Trachea (tissue), 1 donor: ENCODE results near the genes SOWAHC and ZC3H6.

DNA sequence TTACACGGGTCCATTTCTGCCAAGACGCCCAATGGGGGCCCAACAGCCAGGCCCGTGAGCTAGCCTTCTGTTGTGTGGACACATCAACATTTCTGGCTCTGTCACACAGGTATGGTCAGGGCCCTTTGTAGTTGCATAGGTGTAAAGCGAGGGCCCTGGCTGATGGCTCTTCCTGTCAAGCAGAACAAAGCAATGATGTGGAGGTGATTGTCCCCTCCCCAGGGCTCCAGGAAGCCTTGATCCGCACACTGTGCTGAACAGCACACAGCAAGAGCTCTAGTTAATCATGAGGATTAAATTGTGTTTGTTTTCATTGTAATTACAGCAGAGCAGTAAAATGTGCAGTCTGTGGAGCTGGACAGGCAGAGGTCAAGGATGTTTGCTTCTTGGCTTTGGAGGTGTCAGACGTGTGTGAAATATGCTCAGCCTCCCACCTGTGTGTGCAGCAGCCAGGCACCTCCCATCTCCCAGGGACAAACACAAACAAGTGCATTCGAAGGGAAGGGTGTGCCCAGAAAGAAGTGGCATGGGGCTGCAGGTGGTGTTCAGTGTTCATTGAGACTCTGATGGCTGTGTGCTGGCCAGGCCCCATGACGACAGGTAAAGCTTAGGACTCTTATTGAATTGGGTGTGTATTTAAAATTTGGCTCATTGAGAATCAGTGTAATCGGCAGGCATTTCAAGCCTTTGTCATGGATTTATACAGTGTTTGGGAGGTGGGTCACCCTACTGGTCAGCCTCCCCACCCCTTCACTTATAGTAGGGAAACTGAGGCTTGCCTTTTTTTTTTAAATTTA lies 132.3 kb downstream of the SH3RF3 start:
- PRO-cap: no peak

- PRO-cap: unidirectional peak, plus-strand start at chr2:109436405; bidirectional peak, plus-strand start at chr2:109436453, minus-strand start at chr2:109436452; unidirectional peak, minus-strand start at chr2:109436517
Observed at GRCh38 chr2:109436167-109437166, 177.3 kb downstream of the SEPTIN10 start.

- PRO-cap: no peak
Observed at GRCh38 chr2:109459482-109460084, 154.2 kb downstream of the SEPTIN10 start.

DNA sequence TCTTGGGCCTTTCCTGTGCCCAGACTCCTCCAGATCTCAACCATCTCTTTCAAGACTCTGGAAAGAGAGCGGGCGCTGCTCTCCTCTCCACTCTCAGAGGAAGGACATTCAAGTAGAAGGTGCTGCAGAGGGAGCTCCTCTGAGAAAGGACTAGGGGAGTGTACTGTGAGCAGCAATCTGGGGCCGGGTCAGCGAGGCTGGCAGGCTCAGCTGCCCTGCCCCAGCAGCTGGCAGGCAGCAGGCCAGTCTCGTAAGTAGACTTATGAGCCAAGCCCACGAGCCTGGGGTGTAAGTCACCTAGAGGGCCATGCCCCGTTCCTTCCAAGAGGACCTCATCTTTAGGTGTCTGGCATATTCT lies 119.0 kb downstream of the SEPTIN10 start:
- PRO-cap: no peak

GRCh38 chr2:109555833-109556359 lies 57.9 kb downstream of the SEPTIN10 start:
- PRO-cap: no peak

- PRO-cap: bidirectional peak, plus-strand start at chr2:109614364, minus-strand start at chr2:109614205
Observed at GRCh38 chr2:109614281-109614772, at the start of gene SOWAHC. Gene SOWAHC, plus strand, starts transcription at chr2:109614364.

- PRO-cap: no peak
Observed at GRCh38 chr2:109614773-109615693, 869 bp downstream of the SOWAHC start.

DNA sequence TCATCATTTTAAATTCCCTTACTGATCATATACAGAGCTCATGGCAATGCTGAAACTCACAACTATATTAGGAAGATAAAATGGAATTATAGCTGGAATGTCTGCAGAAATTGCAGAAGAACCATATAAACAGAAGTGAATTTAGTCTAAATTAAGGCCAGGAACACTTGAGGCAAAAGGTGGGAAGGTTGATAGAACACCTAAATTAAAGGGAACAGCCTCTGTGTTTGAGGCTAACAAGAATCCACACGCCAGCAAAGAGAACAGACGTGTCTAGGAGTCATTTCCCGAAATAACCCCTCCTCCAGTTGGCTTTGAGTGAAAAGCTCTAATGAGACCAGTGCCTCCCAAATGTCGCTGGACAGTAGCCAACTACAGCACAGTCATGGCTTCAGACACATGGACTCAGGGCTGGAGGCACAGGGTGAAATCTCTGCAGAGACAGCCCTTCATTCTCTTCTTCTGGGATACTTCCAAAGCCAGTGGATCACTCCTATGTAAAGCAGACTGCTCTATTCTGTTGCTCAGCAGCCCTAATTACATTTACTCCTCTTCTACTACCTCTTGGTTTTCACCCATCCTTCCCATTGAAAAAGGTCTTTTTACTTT lies 49.5 kb downstream of the SOWAHC start:
- PRO-cap: no peak

GRCh38 chr2:109680724-109681503 lies 66.8 kb downstream of the SOWAHC start:
- PRO-cap: no peak

DNA sequence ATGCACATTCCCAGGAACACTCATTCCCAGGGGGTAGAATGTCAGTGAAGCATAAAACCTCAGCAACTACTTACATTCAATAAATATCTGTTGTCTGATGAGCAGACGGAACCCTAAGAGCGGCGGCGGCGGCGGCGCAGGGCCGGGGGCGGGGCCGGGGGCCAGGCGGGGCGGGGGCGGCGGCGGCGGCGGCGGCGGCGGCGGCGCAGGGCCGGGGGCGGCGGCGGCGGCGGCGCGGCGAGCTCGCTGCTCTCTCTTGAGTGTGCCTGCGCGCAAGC lies 33.9 kb upstream of the RGPD5 start:
- PRO-cap: unidirectional peak, plus-strand start at position 208 of the sequence

- PRO-cap: no peak
Observed at GRCh38 chr2:110101835-110102486, 13.7 kb downstream of the MALL start.

GRCh38 chr2:110105950-110106501 lies 9.6 kb downstream of the MALL start:
- PRO-cap: no peak

GRCh38 chr2:110299088-110299338 lies 86.7 kb upstream of the MTLN start:
- PRO-cap: no peak

DNA sequence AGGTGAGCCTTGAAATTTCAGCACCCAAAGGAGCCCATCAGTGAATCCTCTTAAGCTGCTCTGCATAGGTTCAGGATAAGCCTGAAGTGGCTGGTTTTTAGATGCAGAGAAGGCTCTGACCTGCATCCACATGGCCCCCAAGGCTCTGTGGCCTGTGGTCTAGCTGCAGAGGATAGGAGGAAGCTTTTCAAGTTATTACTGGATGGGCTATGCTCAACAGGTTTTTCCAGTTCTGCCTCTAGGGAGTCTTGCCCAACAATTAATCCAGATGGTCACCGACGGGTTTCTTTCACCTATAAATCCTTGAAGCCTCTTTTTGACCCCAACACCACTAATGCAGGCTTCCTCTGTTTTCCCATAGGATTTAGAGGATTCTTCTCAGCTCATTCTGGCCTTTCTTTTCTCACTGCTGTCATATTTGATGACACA lies 52.3 kb upstream of the BCL2L11 start:
- PRO-cap: no peak

DNA sequence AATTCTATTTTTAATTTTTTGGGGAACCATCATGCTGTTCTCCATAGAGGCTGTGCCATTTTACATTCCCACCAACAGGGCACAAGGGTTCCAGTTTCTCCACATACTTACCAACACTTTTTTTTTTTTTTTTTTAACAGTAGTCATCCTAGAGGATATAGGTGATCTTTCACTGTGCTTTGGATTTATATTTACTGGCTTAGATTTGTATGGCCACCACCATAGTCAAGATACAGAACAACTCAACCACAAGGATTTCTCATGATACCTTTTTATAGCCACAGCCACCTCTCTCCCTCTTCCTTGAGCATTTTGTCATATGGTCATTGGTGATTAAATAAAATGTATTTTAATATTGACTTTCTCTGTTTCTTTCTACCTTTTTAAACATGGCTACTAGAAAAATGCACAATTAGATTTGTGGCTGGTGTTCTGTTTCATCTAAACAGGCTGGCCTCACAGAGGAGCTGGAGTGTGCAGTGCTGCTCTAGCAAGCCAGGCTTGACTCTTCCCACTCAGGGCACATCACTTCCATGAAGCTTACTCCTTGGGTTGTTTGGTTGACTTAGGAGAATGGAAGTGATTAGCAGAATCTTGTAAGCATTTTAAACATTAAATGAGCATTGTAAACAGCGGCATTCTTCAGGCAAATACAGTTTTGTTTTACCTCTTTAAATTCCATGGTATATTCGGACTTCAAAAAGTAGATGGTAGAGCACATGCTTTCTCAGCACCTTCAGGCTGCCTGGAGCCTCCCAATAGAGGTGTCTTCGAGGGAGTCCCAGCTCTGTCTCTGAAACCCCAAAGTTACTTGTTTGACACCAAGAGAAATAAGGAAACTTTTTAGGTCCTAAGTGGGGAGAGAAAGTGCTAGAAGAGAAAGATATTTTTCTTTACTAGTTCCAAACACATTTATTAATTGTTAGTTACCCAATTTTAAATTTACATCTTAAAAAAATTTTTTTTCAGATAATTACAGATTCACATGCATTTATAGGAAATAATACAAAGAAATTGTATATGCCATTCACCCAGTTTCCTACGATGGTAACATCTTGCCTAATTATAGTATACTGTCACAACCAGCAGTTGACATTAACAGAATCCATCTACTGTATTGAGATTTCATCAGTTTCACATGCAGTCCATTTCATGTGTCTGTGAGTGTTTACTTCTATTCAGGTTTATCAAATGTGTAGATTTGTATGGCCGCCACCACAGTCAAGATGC lies 8.2 kb downstream of the BCL2L11 start:
- PRO-cap: no peak

DNA sequence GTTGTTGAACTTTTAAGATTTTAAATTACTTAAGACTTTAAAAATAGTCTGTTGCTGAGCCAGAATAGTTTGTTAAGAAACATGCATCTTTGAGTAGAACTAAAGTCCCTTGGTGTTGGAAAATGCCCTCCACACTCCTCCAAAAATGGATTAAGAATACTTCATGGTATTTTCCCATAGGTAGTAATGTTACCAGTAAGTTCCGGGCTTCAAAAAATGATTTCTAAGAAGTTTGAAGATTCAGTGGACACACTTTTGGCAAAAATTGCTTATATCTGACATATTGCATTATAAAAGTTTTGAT lies 24.8 kb downstream of the BCL2L11 start:
- PRO-cap: no peak

- PRO-cap: no peak
Observed at GRCh38 chr2:111233613-111234148, 113.0 kb downstream of the BCL2L11 start.

DNA sequence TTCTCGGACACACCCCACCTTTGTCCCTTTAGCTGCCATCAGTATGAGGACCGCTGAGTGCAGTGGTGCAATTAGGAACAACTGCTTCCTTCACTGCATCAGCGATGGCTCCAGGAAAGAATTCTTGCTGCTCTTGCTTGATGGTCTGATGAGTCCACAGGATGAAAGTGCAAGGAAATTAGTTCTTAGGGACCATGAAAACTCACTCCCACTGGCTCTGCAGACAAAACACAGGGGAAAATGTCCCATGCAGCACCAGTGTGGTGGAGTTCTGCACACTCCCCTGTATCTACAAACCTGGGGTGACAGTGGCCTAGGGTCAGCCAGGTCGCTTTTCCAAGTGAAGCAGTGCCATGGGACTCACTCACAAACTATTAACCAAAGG lies 44.0 kb upstream of the TMEM87B start:
- PRO-cap: no peak

GRCh38 chr2:112222048-112222627 lies 32.7 kb downstream of the ZC3H8 start:
- PRO-cap: no peak

DNA sequence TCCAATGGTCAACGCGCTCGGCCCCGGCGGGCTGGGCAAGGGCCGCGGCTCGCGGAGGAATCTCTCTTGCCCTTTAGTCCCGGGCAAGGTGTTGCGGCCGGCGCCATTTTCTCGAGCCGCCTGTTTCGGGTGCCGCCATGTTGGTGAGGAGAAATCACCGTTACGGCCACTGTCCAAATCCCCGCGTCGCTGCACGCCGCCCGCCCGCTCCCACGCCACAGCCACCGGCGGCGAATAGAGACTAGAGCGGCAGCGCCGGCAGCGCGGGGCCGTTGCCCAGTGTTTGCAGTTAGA lies at the start of gene ZC3H6:
ZC3H6 (plus strand) TSS at position 103 of the 294 bp plus-strand sequence.
- PRO-cap: bidirectional peak, plus-strand start at position 76 of the sequence, minus-strand start outside the sequence